Measurements from ENCODE around the genes YIPF5 and PRELID2.

DNA sequence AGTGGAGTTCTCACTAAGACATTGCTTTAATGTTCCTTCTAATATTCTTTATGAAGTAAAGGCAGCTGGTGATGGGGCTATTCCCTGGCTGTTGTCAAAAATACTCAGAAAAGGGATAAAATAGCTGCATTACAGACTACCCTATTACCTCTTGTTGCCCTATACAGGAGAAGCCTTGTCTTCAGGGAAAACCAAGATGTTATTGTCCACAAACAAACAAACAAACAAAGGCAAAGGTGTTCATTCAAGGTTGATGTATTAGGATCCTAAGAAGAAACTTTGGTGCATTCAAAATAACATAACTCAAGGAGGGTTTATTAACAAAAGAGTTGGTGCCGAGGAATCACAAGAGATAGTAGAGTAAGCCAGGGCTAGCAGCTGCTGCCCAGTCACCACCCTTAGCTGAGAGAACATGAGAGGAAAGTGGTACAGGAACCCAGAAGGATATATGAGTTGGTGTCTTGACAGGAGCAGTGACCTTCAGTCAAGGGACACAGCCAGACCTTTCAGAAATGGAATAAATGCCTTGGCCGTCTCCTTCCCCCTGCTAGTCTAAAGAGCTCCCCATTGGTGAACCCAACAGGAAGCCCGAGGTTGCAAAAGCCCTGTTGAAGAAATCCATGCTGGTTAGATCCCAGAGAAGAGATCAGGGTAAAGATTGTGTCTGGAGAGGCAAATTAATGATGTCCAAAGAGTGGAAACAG, 244.7 kb downstream of the NR3C1 start:
- PRO-cap, 7 experiments = no peak in any of the 7 experiments

GRCh38 chr5:143200682-143201442, 202.6 kb downstream of the NR3C1 start:
- PRO-cap, 7 experiments = no peak in any of the 7 experiments

DNA sequence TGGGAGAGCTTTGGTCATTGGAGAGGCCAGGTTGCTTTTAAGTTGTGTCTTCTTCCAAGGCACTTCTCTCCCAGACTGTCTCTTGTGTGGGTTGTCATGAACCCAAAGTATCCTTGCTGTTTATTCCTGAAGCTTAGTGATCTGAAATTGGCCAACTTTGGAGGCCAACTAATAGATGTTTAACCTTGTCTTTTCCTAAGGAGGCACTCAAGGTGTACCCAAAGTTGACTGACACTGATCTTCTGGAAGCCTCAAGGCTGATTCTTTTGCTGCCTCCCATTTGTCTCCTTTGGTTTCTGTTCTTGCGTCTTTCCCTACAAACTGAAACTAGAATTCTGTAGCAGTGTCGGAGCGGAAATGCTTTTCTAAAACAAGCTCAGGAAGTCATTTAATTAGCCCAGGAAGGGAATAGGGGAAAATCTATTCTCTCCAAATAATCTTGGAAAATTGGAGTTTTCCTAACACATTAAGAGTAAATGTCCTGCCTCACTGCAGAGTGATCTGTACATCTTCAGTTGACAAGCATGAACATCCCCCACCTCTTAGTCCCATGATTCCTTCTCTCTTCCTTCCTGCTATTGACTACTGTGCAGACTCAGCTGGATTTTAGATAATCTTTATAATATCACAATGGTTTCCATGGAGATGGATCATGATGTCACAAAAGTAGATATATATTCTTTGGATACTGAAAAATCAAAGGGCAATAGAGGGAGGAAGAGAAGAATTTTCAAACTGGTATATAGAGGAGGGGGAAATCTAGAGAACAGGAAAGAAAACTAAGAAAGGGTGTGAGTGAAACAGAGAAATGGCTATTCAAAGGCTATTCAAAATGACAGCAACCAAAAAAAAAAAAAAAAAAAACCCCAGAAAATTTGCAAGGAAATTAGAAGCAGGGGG, 182.7 kb downstream of the NR3C1 start:
- PRO-cap, 7 experiments = no peak in any of the 7 experiments

GRCh38 chr5:143313918-143314540, 89.5 kb downstream of the NR3C1 start:
- PRO-cap, 7 experiments = no peak in any of the 7 experiments

GRCh38 chr5:143339289-143340005, 64.0 kb downstream of the NR3C1 start:
- PRO-cap, 7 experiments = no peak in any of the 7 experiments

- PRO-cap, 7 experiments = no peak in any of the 7 experiments
Measured at GRCh38 chr5:143347831-143348180, 55.7 kb downstream of the NR3C1 start.

DNA sequence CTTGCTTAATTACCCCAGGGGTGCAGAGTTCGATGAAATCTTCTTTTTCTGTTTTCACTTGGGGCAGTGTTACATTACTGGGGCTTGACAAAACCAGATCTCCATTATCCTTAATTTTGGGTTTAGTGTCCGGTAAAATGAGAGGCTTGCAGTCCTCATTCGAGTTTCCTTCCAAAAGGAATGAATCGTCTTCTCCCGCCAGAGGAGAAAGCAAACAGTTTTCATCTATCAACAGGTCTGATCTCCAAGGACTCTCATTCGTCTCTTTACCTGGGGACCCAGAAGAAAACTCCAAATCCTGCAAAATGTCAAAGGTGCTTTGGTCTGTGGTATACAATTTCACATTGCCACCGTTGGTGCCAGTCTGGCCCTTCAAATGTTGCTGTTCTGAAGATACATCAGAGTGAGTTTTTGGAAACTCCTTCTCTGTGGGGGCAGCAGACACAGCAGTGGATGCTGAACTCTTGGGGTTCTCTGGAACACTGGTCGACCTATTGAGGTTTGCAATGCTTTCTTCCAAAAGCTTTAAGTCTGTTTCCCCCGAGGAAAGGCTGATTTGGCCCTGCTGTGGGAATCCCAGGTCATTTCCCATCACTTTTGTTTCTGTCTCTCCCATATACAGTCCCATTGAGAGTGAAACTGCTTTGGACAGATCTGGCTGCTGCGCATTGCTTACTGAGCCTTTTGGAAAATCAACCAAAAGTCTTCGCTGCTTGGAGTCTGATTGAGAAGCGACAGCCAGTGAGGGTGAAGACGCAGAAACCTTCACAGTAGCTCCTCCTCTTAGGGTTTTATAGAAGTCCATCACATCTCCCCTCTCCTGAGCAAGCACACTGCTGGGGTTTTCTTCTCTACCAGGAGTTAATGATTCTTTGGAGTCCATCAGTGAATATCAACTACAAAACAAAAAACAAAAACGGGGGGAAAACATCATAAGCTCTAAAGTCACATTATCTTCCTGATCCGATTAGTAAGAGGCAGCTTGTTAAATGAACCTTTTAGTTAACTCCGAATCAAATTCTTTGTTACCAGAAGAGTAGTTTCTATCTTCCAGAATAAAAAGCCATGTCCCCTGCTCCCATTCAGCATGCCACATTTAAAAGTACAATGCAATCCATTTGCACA, 3.2 kb downstream of the NR3C1 start:
- PRO-cap, 7 experiments = no peak in any of the 7 experiments

GRCh38 chr5:143404179-143404642, 725 bp upstream of the NR3C1 start:
- PRO-cap, 7 experiments = peak in 7 of 7 experiments; most common plus-strand start chr5:143404240 (in 3); most common minus-strand start chr5:143404236 (in 7)

DNA sequence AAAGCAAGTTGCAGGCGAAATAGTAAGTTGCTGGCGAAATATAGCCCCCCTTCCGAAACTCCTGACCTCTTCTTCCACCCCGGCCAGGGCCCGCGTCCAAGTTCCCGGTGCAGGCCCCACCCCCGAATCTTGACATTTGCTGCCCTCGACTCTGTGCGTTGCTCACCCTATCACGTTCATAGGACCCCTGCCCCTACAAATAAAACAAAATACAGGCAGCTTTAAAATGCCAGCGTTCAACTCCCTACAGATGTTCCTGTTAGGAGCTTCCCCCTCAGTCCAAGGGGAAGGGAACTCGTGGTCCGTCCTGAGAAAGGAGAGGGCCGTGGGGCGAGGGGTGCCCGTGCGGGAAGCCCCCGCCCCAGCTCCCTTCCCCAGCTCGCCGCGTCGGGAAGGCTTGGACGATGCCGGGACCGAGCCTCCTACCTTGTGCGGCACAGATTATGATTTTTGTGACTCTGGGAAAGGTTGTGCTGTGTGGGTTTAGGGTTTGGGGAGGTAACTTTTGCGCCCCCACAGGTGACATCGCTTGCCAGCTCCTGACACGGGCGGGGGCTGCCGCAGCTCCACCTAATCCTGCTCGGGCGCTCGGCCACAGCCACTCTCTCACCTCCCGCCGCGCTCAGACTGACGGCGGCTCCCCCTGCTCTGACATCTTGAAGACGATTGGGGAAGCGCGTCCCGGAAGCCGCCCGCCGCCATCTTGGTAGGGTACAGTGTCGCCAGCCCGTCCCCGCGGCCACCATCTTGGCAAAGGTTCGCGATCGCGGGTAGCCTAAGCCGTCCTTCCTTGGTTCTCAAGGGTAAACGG, 1.4 kb upstream of the NR3C1 start:
- PRO-cap, 7 experiments = peak in 7 of 7 experiments; most common plus-strand start position 753 of the sequence (in 7); most common minus-strand start position 629 of the sequence (in 7)

DNA sequence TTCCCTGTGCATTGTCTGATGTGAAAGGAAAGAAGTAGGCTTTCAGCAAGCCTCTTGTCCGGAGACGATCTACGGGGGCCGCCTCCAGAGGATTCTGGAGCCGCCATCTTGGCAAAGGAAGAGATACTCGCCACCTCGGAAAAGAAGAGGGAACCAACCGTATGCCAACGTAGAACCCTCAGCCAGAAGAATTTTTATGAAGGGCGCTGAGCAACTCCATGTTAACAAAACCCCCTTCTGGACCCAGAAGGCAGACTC, 2.0 kb upstream of the NR3C1 start:
- PRO-cap, 7 experiments = no peak in any of the 7 experiments

GRCh38 chr5:143433559-143434399, 30.3 kb upstream of the NR3C1 start:
- PRO-cap, 7 experiments = peak in 1 of 7 experiments; most common minus-strand start chr5:143434327 (in 1)

DNA sequence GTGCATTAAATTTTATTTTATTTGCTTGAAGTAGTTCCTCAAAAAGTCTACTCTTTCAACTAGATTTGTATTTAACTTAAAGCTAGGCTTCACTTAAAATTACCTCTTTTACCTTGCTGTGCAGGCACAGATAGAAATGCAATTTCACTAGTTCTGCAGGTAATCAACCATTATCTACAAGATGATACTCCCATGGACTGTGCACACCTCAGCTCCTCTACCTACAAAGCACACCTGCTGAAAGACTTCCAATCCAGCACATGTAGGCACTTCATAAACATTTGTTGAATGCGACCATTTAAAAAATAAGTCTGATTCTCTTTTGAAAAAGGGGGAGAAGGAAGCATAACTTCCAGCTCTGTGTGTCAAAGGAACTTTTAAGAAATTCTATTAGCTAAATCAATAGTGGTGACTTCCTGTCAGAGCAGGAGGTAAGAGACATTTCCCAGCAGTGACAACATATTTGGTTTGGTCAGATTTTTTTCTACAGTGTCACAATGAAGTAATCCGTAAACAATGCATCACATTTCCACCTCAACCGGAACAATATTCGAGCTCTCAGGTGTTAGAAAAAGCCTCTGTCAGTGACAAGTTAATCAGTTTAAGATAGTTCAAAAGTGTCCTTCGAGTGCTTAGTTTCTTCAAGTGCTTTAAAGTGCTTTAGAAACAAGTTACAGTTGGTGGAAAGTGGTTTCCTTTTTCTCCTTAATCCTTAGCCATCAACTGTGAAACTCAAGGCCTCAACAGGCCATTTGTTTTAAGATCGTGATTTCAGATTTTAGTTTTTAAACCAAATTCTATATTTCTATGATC, 182.2 kb upstream of the HMHB1 start:
- PRO-cap, 7 experiments = no peak in any of the 7 experiments

DNA sequence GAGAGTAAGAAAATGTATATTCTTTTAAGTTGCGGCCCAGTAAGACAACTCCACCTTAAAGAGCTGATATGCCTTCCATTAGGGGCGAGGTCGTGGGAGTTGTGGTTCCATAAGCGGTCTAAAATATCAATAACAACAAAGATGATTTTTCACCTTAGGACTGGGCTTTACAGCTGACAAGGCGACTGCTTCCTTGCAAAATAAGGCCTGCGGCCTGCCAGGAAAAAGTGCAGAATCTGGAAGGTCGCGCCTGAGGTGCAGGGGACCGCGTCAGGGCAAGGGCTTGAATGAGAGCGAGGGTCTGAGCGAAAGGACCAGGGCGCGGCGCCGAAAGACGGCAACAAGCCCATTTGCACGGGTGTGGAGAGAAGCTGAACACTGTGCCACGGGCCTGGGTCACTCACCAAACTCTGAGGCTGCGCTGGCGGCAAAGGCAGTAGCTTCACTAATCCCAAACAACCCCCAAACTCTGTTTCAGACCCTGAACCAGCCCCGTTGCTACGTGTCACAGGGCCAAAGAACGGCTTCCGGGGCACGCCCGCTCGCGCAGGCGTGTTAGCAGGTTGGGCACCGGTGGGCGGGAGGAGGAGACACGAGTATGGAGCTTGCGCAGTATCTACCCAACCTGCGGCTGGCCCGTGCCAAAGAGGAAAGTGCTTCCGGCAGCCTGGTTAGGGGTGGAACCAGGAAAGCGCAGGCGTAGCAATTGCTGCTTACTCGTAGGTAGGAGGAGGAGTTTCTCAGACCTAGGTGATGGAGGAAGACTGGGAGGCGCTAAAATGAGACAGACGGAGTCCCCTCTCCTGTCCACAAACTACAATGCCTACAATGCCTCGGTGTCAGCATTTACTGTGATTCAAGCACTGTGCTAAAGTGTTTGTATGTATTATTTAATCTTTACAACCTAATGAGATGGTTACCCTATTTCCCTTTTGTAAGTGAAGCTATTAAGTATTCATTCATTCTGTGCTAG, at the start of gene YIPF5:
Gene YIPF5 (minus strand): TSS at position 529 of the 973 bp plus-strand sequence.
- PRO-cap, 7 experiments = peak in 7 of 7 experiments; most common plus-strand start position 743 of the sequence (in 7); most common minus-strand start position 471 of the sequence (in 6)

- PRO-cap, 7 experiments = no peak in any of the 7 experiments
Measured at GRCh38 chr5:145500646-145501056, 334.5 kb downstream of the PRELID2 start.

- PRO-cap, 7 experiments = no peak in any of the 7 experiments
Measured at GRCh38 chr5:145835000-145835861, at the start of gene PRELID2. PRELID2 (minus strand) TSS chr5:145835342.

- PRO-cap, 7 experiments = no peak in any of the 7 experiments
Measured at GRCh38 chr5:145939254-145940060, 3.1 kb downstream of the SH3RF2 start.

GRCh38 chr5:145940936-145941597, 4.7 kb downstream of the SH3RF2 start:
- PRO-cap, 7 experiments = no peak in any of the 7 experiments

GRCh38 chr5:146049661-146050156, 55.7 kb downstream of the PLAC8L1 start:
- PRO-cap, 7 experiments = no peak in any of the 7 experiments

DNA sequence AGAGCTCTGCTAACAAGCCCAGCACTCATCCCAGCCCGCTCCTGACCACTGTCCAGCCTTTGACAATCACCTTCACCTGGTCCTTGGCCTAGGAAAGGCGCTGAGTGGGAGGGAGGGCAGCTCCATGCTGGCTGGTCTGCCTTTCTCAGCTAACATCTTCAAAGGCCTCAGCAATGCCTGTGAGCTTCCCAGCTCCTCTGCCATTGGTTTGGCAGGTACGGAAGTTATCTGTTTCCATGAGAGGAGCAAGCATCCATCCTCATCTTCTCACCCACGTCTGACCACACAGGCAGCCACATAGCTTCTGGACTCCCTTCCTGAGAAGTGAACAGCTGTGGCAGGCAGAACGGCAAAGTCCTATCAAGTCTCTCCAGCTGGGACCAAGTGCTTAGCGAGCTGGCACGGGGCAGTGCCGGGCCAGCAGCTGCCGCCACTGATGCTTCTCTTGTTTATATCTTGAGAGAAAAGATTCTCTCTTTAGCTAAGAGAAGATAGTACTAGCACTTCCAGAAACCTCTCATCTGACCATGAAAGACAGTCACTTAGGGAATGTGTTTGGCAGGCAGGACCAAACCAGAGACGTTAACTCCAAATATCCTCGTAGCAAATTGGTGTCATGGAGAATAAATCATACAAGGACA, 37.3 kb downstream of the PLAC8L1 start:
- PRO-cap, 7 experiments = no peak in any of the 7 experiments

GRCh38 chr5:146447428-146448051, 407 bp downstream of the TCERG1 start:
- PRO-cap, 7 experiments = peak in 7 of 7 experiments; most common plus-strand start chr5:146447832 (in 1); most common minus-strand start chr5:146447743 (in 4)

All from T-cell (primary cell).